NB4 (cell line): ENCODE results near the genes CDH11 and CES2.

DNA sequence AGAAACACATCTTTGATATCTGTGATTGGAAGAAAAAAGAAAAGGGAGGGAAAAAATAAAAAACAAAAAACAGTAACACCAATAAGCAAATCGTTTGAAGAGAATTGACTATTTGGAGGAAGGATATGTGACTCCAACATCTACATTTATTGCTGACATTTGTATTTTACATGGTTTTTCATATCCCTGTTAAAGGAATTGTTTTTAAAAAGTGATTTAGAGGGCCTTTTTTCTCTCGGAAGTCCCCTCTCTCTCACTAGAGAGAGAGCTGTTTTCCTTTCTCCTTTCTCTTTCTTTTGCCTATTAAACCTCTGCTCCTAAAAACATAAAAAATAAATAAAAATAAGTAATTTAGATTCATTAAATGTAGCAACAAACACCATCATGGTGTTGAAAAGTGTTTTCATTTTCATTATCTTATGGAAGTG lies 1469.7 kb upstream of the GOT2 start:
- RRBS: no CpG with 5 or more reads among the region's 2 CpGs

DNA sequence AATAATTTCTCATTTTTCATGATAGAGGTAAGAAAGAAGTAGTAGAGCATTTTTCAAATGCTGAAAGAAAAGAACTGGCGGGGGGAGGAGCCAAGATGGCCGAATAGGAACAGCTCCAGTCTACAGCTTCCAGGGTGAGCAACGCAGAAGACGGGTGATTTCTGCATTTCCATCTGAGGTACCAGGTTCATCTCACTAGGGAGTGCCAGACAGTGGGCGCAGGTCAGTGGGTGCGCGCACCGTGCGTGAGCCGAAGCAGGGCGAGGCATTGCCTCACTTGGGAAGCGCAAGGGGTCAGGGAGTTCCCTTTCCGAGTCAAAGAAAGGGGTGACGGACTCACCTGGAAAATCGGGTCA lies 1513.6 kb downstream of the CDH8 start:
- RRBS: no CpG with 5 or more reads among the region's 15 CpGs

GRCh38 chr16:62035111-62035486 lies 1.1 kb downstream of the CDH8 start:
- RRBS: 71% methylated on average over 16 of the region's 25 CpGs

DNA sequence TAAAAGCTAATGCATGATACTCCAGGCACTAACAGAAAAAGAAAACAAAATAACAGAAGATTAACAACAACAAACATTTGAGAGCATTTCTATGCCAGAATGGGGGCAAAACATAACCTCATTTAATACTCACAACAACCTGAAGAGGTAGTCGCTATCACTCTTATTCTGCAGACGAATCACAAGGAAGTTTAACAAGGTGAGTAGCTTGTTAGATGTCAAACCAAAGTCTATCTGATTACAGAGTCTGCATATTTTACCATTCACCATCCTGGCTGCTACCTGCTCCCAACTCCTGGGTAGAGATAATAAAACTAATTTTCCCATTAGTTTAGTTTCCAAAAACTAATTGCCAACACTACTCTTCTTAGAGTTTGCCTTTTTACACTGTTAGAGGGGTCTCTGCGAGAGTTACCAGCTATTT lies 904.8 kb downstream of the CDH11 start:
- RRBS: no CpG with 5 or more reads among the region's 3 CpGs

DNA sequence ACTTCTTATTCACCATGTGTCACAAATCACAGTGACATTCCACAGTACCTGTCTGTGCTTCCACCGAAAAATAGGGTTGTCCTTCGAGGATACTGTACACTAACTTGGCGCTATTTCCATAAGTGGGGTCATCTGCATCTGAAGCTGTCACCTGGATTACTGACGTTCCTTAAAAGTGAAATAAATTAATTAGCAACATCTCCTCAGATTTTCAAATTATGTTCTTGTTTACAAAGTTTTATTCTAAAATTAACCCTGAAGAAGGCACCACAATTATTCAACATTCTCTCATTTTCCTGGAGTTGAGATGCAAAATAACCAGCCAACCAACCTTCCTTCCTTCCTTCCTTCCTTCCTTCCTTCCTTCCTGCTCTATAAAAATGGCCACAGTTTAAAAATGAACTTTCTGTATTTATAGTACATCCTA lies 129.0 kb downstream of the CDH11 start:
- RRBS: no CpG with 5 or more reads among the region's 4 CpGs

- RRBS: no CpG with 5 or more reads among the region's 29 CpGs
Measured at GRCh38 chr16:65071325-65072278, 50.3 kb downstream of the CDH11 start.

DNA sequence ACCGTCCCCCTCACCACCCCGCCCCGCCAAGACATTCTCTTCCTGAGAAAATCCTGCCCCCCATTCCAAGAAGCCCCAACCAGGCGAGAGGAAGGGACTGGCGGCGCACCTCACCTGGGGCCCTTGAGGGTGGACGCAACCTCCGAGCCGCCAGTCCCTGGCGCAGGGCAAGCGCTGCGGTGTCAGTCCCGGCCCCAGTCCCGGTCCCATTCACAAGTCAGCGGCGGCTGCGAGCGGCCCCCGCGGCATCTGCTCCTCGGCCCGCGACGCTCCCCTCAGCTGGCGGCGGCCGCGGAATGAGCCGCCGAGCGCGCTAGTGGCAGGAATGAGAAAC lies at the start of gene CDH11:
Gene CDH11 (minus strand): TSS at position 298 of the 334 bp plus-strand sequence.
- RRBS: no CpG with 5 or more reads among the region's 32 CpGs

DNA sequence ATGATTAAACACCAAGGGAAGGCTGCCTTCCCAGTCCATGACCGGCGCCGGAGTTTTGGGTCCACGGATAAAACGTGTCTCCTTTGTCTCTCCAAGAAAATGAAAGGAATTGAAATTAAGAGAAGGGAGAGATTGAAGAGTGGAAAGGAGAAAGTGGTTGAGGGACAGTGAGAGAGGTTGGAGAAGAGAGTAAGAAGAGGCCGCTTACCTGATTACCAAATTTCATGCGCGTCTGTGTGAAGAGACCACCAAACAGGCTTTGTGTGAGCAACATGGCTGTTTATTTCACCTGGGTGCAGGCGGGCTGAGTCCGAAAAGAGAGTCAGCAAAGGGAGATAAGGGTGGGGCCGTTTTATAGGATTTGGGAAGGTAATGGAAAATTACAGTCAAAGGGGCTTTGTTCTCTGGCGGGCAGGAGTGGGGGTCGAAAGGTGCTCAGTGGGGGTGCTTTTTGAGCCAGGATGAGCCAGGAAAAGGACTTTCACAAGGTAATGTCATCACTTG lies 112.9 kb upstream of the CDH11 start:
- RRBS: no CpG with 5 or more reads among the region's 13 CpGs

DNA sequence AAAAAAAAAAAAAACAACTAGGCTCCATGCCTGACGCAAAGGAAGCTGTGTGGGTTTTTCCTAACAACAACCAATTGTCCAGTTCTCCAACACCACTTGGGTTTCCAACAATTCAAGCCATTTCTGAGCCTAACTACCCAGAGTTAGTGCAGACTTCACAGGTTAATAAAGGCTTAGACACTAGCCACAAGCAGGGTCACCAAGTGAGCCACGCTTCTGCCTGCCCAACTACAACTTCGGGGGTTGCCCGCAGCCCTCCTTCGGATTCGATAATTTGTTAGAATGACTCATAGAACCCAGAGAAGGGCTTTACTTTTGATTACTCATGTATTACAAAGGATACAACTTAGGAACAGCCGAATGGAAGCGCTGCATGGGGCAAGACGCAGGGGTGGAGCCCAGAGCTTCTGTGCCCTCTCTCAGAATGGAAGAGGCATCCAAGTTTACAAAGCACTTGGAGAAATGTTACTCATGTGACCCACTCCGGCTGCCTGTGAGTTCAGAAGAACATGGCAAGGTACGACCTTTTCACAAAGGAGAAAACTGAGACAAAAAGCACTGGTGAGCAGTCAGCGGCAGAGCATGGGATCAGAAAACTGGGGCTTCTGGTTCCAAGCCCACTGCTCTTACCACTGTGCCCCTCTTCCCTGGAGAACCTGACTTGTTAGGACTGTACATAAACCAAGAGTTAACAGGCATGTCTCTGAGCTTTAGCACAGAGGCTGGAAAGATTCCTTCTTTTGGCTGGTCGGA lies 7.5 kb upstream of the CDH5 start:
- RRBS: no CpG with 5 or more reads among the region's 13 CpGs

GRCh38 chr16:66406724-66407316 lies 20.3 kb upstream of the BEAN1 start:
- RRBS: 40% methylated on average over 1 of the region's 23 CpGs

DNA sequence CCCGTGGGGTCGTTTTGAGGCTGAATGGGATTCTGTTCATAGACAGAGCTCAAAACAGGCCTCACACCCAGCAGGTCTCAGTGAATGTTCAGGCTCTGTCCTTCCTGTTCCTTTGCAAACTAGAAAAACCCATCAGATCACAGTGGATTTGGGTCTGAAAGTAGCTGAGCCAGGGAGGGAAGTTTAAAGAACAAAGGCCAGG lies 32.6 kb downstream of the TK2 start:
- RRBS: no CpG with 5 or more reads among the region's 2 CpGs

DNA sequence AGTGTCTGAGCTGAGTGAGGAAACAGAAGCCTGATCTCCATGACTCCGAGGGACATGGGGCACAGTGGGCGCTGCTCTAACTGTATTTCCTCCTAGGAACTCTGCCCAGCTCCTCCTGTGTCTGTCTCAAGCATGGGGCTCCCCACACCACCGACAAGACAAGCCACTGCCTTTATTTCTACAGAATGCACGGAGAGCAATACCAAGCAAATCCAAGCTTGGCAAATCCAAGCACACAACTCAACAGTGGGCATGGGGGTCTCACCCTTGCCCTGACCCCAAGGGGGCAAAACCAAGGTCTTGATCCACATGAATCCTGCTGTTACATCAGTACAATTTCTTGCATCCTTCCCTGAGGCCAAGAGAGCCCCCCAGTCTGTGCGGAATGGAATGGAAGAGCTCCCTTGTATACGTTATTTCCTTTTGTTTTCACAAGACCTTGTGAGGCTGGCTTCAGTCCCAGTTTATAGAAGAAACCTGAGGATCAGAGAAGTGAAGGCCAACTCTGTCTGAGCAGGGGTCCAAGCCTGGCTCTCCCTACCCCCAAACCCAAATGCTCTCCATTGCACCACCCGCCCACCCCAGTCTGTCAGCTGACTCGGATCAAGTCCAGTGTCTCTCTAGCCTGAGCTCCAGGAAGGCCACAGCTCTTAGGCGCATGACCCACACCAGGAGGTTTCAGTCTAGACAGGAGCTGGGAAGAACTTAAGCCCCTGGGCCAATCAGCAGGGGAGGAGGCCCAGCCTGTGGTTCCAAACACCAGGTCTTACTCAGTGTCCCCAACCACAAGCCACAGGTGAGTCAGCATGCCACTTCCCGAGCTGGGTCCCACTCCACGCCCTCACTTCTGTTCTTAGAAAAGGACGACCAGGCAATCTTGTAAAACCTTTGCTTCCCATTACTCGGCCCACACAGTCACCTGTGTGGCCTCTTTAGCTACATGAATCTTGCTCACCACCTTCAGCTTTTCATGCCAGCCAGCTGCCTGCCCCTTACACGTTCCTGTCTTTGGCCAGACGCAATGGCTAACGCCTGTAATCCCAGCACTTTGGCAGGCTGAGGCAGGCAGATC lies 28.0 kb downstream of the TK2 start:
- RRBS: no CpG with 5 or more reads among the region's 16 CpGs

- RRBS: no CpG with 5 or more reads among the region's 13 CpGs
Measured at GRCh38 chr16:66528867-66529610, 20.9 kb downstream of the TK2 start.

DNA sequence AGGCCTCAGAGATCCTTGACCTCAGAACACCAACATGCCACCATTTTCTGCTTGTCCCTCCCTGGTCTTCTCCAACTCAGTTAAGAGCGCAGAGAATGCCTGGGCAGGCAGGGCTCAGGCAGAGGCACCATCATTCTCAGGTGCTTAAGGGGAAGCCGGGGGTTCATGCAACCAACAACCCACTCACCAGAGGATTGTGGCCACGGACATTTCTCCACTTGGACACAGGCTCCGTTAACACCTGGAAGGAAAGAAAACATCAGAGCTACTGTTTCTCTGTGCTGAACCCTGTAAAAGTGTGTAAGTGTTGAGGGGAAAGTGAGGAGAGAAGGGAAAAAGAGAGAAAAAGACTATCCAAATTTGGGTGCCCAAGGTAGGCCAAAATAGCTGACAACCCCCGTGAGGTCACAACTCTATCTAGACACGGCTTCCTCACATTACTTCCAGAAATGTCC lies 13.1 kb downstream of the TK2 start:
- RRBS: no CpG with 5 or more reads among the region's 6 CpGs

DNA sequence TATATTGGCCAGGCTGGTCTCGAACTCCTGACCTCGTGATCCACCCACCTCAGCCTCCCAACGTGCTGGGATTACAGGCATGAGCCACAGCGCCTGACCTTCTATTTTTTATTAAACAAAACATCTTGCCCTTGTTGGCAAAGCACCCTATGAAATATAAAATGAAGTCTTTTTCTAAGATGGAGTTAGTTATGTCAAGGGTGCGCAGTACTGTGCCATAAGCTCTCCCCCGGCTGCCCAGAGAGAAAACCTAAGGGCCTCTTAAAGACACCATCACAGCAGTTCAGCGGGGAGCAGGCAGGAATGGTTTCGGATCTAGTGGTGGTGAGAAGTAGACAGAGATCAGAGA lies 1.0 kb upstream of the CMTM3 start:
- RRBS: no CpG with 5 or more reads among the region's 8 CpGs

- RRBS: no CpG with 5 or more reads among the region's 3 CpGs
Measured at GRCh38 chr16:66871644-66872206, 8.6 kb upstream of the PDP2 start.

GRCh38 chr16:66896578-66896991 lies 16.3 kb downstream of the PDP2 start:
- RRBS: no CpG with 5 or more reads among the region's 5 CpGs

GRCh38 chr16:66922971-66924115 lies 2.0 kb downstream of the RRAD start:
- RRBS: no CpG with 5 or more reads among the region's 27 CpGs

GRCh38 chr16:66934601-66935813 lies at the start of gene CES2:
CES2 (plus strand) TSS chr16:66935516.
- RRBS: 57% methylated on average over 24 of the region's 73 CpGs

- RRBS: no CpG with 5 or more reads among the region's 21 CpGs
Measured at GRCh38 chr16:66947728-66948044, 12.4 kb downstream of the CES2 start.